Pulmonary lymph node (tissue), 1 donor: Measurements from ENCODE around the genes GGA3, CASKIN2, SMIM6, UNC13D and TEN1.

GRCh38 chr17:75088046-75088464 is 301 bp downstream of the SLC16A5 start:
- PRO-cap = no peak

GRCh38 chr17:75128483-75129206 is 2.9 kb downstream of the NT5C start:
- PRO-cap = no peak

- PRO-cap = no peak
These were observed 22.7 kb downstream of the NUP85 start for GRCh38 chr17:75228024-75228675.

GRCh38 chr17:75261448-75261805 is at the start of gene GGA3:
TSS of gene GGA3 (minus strand) at chr17:75261606.
- PRO-cap = bidirectional peak, plus-strand start at chr17:75261704, minus-strand start at chr17:75261621

- PRO-cap = no peak
These were observed 3.1 kb downstream of the MIF4GD start for GRCh38 chr17:75267710-75268569.

DNA sequence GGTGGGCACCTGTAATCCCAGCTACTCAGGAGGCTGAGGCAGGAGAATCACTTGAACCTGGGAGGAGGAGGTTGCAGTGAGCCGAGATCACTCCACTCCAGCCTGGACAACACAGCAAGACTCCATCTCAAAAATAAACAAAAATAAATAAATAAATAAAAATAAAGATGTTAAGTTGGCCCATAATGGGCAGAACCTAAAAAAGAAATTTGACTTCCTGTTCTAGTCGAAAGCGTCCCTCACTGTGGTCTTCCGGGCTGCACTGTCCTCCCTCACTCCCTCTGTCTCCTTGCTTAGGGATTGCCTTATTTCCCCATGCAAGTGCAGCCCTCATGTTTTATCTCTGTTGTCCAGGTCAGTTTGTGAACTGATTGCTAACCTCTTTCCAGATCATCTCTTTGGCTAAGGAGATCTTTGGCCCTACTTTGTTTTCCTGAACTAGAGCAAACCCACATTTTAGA is 5.8 kb upstream of the SLC25A19 start:
- PRO-cap = no peak

GRCh38 chr17:75315337-75316375 is 26.4 kb upstream of the SLC25A19 start:
- PRO-cap = no peak

DNA sequence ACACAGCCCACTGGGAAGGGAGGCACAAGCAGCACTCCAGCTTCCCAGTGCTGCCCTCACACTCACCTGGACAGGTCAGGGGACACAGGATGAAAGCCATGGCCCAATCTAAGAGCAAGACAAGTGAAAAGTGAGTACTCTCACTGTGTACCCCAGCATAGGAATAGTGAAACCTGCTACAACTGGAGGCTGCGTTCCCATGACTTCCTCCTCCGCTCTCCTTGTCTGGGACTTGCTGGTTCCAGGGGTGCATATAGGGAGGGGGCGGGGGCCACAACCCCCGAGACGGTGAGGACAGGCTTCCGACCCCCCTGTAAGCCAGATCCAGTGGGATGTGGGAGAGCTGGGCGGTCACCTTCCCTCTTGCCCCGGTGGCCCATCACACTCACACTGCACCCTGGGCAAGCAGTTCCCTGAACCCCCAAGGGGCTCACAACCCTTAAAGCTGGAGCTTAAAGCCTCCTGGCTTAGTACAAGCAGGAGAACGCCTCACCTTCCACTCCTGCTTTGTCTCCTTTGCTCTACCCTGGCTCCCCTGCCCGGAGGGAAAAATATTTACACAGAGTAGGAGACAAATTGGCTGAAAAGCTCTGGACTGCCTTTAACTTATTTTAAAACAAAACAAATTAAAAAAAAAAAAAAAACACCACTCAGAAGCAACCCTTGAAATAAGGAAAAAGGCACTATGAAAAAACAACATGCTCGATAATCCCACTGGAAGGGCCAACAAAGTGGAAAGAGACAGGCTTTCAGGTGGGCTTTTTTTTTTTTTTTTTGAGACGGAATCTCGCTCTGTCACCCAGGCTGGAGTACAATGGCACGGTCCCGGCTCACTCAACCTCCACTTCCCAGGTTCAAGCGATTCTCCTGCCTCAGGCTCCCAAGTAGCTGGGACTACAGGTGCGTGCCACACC is 29.7 kb upstream of the SLC25A19 start:
- PRO-cap = no peak

- PRO-cap = bidirectional peak, plus-strand start at chr17:75515707, minus-strand start at chr17:75515488
These were observed at the start of gene CASKIN2 for GRCh38 chr17:75515196-75516030. TSS of gene CASKIN2 (minus strand) at chr17:75515537.

DNA sequence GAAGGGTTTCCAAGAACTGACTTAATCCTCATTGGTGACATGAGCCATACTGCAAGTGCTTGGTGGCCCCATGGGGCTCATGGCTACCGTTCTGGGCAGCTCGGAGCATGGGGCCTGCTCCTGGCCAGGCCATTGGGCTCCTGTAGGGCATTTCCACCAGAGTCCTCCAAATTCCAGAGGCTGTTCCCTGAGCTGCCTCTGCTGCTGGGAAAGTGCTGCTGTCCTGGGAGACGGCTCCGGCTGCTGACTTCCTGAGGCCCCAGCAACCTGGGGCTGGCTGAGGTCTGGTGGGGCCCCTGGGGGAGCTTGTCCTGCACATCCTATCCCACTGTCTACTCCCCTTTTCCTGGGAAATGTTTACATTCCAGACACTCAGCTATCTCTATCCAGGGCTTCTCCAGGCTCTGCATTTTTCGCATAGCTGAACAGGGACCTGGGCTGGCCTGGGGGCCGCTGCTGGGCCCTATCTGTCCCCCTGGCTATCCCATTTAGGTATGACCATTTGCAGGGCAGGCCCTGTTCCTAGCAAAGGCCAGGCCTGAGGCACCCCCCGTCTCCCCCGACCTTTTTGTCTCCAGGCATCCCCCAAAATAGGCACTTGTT is 27.4 kb downstream of the LLGL2 start:
- PRO-cap = no peak

- PRO-cap = no peak
These were observed 22.5 kb upstream of the MYO15B start for GRCh38 chr17:75565024-75565565.

GRCh38 chr17:75646037-75646875 is at the start of gene SMIM6:
TSS of gene SMIM6 (plus strand) at chr17:75646251.
- PRO-cap = no peak

DNA sequence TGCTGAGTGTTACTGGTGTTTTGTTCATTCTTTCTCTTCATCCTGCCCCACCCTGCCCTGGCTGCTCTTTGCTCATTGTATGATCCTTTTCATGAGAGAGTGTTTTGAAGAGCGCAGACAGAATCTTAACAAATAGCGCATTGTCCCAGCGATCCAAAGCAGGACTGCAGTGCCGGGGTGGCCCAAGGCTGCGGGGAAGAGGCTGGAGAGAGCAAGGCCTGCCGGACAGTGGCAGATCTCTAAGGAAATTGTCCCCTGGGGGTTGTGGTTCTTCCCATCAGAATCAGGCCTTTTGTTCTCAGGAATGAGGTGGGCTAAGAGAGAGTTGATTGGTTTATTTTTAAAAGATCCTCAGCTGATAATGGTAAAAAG is 23.3 kb upstream of the ITGB4 start:
- PRO-cap = no peak

DNA sequence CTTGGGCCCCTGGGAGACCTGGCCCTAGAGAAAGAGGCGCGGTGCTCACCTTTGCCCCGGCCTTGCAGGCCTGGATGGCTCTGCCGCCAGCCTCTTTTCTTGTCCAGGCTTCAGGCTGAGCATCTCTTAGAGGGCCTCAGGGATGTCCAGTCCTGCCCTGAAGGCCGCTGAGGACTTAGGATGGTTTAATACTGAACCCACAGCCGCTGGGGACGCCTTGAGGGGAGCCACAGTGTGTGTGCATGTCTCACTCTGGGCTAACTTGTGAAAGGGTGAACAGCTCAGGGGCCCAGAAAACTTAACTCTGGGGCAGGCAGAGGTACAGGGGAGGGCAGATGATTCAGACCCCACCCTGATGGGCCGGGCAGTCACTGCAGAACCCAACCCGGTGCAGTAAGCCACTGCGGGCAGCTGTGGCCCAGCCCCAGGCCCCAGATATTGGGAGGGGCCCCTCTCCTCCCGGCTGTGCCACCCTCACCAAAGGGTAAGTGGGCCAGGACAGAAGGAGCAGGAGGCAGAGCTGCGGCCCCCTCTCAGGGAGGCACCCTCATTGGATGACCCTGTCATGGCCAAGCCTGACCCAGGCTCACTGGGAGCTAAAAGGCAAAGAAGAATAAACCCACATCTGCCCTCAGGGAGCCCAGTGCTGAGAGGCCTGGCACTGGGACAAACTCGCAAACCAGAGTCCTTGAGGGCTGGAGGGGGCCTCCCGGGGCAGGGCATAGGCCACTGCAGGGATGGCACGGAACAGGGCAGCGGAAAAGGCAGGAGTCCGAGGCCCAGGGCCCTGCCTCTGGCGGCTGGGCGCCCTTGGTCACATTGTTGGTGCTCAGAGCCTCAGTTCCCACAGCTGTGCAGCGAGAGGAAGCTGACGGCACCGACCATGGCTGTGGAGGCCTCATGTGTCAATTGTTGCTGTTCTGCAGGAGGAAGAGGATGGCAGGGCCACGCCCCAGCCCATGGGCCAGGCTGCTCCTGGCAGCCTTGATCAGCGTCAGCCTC is 2.8 kb downstream of the ITGB4 start:
- PRO-cap = no peak

- PRO-cap = no peak
These were observed 9.4 kb downstream of the GALK1 start for GRCh38 chr17:75755529-75756006.

DNA sequence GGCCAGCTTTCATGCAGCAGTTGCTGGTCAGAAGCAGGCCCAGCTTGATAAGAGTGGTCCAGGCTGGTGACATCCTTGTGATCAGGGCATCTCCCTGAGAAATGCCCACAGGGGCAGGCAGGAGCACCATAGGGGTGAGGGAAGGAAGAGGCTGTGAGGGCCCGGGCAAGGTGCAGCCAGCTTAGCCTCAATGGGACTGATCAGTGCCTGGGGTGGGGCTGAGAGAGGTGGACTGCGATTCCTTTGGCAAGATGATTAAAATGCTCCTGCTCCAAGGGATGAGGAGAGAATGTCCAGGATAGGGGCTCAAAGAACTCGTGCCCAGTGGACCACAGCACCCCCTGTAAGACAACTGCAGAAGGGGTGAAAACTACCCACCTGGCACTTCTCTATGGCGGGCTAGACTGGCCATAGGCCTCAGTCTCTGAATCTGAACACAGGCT is 5.0 kb downstream of the H3-3B start:
- PRO-cap = no peak

GRCh38 chr17:75777434-75777610 is 2.3 kb downstream of the H3-3B start:
- PRO-cap = no peak

DNA sequence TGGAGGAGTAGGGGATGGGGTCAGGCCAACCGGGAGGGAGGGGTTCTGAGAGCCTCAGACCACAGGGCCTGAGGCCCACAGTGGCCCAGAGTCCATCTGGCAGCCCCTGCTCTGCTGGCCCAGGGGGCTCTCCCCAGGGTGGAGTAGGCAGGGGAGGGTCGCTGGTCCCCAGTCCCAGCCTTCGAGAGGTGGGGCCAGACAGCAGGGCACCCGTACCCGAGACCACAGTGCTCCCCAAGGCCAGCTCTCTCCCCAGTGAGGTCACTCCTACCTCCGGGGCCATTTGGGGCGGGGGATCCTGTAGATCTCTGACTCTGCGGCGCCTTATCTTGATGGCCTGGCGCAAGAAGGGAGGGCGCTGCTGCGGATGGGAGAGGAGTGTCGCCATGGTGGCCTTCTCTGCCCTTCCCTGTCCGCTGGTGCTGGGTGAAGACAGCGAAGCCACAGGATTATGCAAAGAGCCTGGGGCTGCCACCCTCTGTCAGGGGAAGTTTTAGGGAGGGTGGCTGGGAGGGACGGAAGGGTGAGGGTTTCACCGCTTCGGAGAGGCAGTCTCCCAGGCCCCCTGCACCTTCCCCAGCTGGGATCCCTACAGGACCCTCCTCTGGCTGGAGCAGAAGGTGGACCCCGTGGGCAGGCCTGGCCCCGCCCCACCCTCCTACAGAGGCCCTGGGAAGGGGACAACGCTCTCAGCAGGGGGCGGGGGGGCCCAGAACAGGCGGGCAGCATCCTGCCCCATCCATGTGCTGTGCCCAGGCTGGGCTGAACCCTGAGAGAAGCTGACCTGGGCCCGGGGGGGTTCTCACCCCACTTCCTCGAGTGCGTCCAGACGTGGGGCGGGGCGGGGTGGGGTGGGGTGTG is at the start of gene UNC13D:
Gene UNC13D, minus strand, starts transcription at position 455 of the 861 bp plus-strand sequence.
- PRO-cap = bidirectional peak, plus-strand start at position 332 of the sequence, minus-strand start at position 257 of the sequence; bidirectional peak, plus-strand start at position 500 of the sequence, minus-strand start at position 424 of the sequence; unidirectional peak, minus-strand start at position 591 of the sequence; bidirectional peak, plus-strand start outside the sequence, minus-strand start at position 750 of the sequence

DNA sequence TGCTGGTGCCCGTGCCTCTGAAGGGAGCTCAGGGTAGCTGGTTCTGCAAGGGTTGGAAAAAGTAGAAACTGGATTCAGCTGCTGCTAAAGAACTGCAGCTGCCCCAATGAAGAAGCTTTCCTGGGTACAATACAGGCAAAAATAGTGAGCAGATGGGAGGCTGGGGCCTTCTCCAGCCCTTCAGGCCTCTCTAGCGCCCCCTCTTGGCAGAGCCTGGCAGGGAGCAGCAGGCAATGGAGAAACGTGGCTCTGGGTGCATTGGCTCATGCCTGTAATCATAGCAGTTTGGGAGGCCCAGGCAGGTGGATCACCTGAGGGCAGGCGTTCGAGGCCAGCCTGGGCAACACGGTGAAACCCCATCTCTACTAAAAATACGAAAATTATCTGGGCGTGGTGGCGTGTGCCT is 6.2 kb upstream of the WBP2 start:
- PRO-cap = no peak

GRCh38 chr17:75978890-75979712 is at the start of gene TEN1:
TSS of gene TEN1 (plus strand) at chr17:75979240.
- PRO-cap = bidirectional peak, plus-strand start at chr17:75979271, minus-strand start at chr17:75979134; bidirectional peak, plus-strand start at chr17:75979600, minus-strand start at chr17:75979391